Left lung (tissue), 1 donor: ENCODE data around the genes NFATC1 and PARD6G.

DNA sequence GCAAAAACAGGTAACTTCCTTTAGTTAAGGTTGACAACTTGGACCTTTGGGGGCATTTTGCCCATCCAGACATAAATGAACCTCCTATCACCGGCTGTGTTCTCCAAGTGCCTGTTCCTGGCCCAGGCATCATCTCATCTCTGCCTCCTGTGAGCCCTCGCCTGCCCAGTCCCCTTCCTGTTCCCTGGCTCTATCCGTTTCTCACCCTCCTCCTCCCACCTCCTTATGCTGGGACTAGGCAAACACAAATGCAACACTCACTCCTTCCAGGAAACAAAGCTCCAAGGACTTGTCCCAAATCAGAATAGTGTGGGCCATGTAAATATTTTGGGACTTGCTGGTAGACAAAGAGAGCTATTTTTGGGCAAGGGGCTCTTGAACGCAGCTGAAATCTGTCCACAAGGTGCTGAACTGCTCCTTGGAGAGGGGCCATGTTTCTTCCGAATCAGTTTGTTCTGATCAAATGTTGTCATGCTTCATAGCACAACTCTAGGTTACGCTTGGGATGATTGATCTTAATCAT lies 25.3 kb downstream of the MBP start:
- PRO-cap = no peak

GRCh38 chr18:77114273-77115391 lies 18.0 kb downstream of the MBP start:
- PRO-cap = unidirectional peak, minus-strand start at chr18:77114945

GRCh38 chr18:79139314-79139623 lies 70.1 kb downstream of the ATP9B start:
- PRO-cap = no peak

DNA sequence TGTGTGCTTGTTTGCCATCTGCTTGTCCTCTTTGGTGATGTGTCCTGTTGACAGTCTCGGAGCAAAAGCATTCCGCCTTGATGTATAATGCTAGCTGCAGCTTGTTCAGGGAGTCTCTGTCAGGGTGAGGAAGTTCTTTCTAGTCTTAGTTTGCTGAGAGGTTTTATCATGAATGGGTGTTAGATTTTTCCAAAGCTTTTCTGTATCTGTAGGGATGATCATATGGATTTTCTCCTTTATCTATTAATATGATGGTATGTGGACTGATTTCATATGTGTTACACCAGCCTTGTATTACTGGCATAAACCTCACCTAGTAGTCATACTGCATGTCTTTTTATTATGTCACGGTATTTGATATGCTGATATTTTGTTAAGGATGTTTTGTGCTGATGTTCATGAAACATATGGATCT lies 109.2 kb downstream of the ATP9B start:
- PRO-cap = no peak

DNA sequence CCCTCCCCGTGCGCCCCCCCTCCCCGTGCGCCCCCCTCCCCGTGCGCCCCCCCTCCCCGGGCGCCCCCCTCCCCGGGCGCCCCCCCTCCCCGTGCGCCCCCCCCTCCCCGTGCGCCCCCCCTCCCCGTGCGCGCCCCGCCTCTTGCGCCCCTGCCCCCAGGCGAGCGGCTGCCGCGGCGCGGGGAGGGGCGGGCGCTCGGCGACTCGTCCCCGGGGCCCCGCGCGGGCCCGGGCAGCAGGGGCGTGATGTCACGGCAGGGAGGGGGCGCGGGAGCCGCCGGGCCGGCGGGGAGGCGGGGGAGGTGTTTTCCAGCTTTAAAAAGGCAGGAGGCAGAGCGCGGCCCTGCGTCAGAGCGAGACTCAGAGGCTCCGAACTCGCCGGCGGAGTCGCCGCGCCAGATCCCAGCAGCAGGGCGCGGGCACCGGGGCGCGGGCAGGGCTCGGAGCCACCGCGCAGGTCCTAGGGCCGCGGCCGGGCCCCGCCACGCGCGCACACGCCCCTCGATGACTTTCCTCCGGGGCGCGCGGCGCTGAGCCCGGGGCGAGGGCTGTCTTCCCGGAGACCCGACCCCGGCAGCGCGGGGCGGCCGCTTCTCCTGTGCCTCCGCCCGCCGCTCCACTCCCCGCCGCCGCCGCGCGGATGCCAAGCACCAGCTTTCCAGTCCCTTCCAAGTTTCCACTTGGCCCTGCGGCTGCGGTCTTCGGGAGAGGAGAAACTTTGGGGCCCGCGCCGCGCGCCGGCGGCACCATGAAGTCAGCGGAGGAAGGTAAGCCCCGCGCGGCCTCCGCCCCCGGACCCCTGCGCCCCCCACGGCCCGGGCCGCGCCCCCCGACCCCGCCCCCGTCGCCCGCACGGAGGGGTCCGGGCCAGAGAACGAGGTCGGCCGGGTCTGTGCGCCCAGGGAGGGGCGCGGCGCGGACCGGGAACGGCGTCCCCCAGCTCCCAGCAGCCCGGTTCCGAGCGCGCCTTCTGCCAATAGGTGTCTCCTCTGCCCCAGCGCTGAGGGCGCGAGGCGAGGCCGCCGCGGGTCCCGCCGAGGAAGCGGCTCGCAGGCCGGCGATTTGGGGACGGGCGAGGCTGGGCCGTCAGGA lies at the start of gene NFATC1:
NFATC1 (plus strand) TSS at position 346 of the 1,092 bp plus-strand sequence.
- PRO-cap = bidirectional peak, plus-strand start at position 356 of the sequence, minus-strand start at position 184 of the sequence; bidirectional peak, plus-strand start at position 893 of the sequence, minus-strand start at position 622 of the sequence; bidirectional peak, plus-strand start outside the sequence, minus-strand start at position 972 of the sequence

GRCh38 chr18:79398070-79398669 lies 2.4 kb downstream of the NFATC1 start:
- PRO-cap = no peak

DNA sequence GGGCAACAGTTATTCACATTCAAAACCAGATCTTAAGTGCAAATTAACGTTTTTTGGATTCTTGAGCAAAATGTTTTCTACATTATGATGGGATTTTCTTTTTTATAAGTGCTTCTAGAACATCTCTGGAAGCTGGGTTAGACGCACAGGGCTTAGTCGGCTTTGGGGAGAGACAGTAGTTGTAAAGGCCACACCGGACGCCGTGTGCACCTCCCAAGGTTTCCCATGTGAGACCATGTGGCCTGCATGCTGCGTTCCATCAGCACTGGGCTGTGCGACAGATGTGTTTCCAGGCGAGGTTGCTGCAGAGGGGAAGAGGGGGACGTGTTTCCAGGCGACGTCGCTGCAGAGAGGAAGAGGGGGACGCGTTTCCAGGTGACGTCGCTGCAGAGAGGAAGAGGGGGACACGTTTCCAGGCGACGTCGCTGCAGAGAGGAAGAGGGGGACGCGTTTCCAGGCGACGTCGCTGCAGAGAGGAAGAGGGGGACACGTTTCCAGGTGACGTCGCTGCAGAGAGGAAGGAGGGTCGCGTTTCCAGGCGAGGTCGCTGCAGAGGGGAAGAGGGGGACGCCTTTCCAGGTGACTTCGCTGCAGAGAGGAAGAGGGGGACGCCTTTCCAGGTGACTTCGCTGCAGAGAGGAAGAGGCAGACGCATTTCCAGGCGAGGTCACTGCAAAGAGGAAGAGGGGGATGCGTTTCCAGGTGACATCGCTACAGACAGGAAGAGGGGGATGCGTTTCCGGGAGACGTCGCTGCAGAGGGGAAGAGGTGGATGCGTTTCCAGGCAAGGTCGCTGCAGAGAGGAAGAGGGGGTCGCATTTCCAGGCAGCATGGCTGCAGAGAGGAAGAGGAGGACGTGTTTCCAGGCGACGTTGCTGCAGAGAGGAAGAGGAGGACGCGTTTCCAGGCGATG lies 24.4 kb downstream of the NFATC1 start:
- PRO-cap = no peak

- PRO-cap = no peak
Observed at GRCh38 chr18:79423800-79424475, 28.2 kb downstream of the NFATC1 start.

DNA sequence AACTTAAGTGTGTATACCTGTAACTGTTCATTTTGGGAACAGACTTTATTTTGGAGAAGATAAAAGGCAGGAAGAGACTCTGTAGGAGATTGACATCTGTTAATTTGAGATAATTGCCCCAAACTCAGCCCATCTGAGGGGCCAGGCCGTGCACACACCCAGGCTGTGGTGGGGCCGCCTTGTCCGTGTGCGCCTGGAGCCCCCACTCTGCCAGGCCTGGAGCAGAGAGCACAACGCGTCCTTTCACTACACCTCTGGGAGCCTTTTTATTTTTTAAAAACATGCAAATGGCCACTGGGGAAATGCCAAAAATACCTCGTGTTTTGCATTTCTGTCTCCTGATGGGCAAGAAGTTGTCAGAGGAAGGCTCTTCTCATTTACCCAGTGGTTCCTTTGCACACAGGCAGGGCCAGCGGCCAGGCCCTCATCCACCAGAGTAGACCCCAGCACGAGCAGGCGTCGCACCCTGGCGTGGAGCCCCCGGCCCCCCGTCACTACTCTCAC lies 64.6 kb downstream of the NFATC1 start:
- PRO-cap = no peak

DNA sequence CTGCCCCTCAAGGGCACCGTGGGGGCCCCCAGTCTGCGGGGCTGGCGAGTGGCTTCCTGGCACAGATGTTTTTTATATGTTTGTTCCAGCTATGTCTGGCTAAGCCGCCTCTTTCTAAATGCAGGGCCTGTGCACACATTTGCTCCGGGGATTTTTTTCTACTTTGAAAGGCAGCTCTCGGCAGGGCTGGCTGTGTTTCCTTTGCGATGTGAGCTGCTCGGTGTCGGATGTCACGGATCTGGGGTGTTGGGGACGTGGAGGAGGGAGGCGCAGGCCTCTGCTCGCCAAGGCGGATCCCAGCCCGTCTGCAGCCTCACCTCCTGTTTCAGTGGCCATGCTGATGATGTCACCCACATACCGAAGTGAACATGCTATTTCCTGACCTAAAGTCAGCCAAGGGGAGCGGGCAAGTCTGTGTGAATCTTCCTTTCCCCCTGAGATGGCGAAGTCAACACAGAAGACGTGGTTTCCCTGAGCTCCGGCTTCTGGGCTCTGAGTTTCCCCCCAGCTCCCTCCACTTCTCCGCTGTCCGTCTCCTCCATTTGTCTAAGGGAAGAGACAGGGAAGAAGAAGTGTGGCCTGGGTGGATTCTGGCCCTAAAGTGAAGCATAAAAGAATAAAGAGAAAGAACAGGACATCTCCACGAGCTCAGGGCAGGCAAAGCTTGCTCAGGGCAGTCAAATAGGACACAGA lies 111.8 kb upstream of the CTDP1 start:
- PRO-cap = no peak

DNA sequence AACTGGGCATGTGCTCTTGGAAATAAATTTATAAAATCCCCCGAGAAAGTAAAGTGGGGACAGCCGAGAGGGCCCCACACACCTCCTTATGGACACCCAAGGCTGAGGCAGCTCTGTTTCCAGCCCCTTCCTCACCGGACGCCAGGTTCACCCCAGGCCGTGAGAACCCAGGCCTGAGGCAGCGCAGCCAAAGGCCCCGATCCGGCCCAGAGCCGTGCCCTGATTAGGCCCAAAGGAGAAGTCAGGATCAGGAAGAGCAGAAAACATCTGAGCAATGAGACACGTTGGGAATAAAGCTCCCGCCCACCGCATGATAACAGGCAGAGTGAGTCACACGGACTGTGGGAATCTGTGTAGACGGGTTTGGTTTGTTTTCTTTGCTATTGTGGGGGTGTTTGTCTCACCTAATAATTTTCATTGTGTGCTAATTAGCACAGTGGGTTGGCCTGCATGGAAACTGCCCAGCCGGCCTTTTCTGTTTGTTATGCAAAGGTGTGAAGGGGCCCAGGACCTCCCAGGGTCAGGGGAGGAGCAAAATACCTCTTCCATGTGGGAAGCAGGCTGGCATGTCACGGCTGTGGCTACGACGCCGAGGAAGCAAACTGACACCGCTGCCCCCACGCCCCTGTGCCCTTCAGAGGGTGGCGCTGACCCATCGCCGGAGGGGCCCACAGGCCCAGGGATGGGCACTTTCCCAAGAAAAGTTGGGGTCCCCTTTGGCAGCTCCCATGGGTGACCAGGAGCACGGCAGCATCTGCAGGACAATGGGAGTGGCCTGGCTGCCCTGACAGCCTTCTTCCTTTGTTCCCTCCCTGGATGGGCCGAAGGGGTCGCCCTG lies 68.5 kb upstream of the CTDP1 start:
- PRO-cap = no peak

DNA sequence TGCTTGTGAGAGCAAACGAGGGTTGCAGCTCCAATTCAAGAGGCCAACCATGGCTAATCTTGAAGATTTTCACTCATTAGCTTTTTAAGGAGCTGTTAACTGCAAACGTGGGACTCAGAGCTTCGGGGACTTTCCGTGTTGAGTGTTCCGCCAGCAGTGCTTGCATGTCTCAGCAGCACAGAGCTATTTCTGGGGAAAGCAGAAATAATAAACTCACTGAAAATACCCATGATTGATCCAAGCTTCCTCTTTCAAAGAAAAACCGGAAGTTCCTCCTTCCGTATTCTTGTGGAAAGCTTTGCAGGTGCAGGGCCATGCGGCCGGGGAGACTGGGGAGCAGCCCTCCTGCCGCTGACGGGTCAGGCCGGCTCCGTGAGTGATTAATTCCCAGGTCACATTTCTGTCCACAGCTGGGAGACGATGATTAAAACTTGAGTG lies 54.4 kb upstream of the CTDP1 start:
- PRO-cap = unidirectional peak, minus-strand start at position 158 of the sequence

DNA sequence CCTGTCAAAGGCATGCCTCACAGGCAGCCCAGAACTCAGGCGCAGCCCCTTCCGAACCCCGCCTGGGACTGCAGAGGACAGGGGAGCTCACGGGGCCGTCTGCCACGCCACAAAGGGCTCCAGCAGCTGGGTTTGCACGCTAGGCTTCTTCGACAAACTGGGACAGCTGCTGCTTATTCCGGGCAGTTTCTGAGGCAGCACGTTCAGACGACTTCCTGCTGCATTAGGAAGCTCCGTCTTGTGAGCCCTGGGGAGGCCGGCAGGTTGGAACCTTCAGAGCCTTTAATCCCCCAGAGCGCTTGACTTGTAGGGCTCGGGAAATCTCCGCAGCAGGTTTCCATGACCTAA lies 58.8 kb downstream of the KCNG2 start:
- PRO-cap = no peak

GRCh38 chr18:79940378-79940960 lies 11.0 kb downstream of the SLC66A2 start:
- PRO-cap = no peak

DNA sequence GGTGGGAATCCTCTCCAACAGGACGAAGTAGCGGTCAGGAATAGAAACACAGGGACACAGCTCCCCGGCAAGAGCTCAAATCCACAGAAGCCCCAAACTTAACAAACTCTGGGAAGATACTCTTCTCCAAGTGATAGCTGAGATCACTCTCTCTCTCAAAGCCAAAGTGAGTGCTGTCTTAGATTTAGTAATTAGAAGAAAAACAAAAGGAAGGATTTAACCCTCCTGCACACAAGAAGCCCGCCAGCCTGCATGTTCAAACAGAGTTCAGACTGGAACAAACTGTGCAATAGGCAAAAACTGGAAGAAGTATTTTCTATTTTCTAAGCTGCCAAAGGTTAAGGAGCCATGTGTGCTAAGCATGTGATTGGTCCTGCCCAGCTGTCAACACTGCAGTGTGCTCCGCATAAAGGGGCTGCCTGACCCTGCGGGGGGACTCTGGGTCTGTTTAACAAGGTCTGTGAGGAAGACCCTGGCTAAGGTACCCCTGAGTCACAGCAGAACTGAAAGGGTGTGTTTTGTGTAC lies 9.0 kb downstream of the SLC66A2 start:
- PRO-cap = no peak

DNA sequence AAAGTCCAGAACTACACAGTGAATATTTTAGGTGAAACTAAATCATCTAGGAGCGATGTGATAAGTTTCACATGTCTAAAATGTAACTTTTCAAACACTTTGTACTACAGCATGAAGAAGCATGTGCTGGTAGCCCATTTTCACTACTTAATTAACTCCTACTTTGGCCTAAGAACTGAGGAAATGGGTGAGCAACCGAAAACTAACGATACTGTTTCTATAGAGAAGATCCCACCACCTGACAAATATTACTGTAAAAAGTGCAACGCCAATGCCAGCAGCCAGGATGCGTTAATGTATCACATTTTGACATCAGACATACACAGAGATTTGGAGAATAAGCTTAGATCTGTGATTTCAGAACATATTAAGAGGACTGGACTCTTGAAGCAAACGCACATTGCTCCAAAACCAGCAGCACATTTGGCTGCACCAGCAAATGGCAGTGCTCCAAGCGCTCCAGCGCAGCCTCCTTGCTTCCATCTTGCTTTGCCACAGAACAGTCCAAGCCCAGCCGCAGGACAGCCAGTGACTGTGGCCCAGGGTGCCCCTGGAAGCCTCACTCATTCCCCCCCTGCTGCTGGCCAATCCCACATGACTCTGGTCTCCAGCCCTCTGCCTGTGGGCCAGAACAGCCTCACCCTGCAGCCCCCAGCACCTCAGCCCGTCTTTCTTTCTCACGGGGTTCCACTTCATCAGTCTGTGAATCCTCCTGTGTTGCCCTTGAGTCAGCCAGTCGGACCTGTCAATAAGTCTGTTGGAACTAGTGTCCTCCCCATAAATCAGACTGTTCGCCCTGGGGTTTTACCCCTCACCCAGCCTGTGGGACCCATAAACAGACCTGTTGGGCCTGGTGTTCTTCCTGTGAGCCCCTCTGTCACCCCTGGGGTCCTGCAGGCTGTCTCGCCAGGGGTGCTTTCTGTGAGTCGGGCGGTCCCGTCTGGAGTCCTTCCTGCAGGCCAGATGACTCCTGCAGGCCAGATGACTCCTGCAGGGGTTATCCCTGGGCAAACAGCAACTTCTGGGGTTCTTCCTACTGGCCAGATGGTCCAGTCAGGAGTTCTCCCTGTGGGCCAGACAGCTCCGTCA lies 27.1 kb downstream of the ADNP2 start:
- PRO-cap = no peak

- PRO-cap = unidirectional peak, plus-strand start at chr18:80247022; unidirectional peak, minus-strand start at chr18:80247059; bidirectional peak, plus-strand start at chr18:80247695, minus-strand start at chr18:80247501
Observed at GRCh38 chr18:80246799-80247933, at the start of gene PARD6G. TSS of gene PARD6G (minus strand) at chr18:80247514.